Retinal pigment epithelial cell (primary cell): ENCODE measurements around the genes SYDE1, AKAP8L and CIB3.

- RRBS, result no CpG with 5 or more reads among the region's 10 CpGs
Observed at GRCh38 chr19:14740764-14741502, 37.4 kb downstream of the ADGRE2 start.

GRCh38 chr19:15106702-15107532, at the start of gene SYDE1:
TSS of gene SYDE1 (plus strand) at chr19:15107401.
- RRBS, result under 1% methylated on average over 23 of the region's 56 CpGs

DNA sequence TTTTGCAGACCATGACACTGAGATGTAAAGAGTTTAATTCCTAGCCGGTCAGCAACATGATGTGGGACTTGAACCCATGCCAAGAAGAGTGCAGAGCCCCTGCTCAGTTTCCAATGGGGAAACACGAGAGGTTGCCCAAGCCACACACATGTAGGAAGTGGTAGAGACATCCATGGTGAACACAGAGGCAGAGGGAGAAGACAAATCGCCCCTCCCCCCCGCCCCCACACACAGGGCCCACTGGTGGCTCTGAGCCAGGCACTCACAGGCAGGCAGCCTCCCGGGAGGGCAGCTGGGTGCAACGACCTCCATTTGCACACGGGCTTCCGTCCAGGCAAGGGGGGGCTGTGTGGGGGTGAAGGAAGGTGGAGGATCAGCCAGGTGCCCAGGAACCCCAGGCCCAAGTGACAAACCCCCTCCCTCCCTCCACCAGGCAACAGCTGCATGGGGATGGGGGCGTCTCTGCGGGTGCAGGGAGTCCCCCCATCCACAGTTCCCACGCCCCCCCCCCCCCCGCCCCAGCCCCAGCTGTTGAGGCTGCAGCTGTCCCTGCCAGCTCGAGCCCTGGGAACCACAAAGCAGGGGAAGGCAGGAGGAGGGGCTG, 3.5 kb downstream of the NOTCH3 start:
- RRBS, result no CpG with 5 or more reads among the region's 13 CpGs

DNA sequence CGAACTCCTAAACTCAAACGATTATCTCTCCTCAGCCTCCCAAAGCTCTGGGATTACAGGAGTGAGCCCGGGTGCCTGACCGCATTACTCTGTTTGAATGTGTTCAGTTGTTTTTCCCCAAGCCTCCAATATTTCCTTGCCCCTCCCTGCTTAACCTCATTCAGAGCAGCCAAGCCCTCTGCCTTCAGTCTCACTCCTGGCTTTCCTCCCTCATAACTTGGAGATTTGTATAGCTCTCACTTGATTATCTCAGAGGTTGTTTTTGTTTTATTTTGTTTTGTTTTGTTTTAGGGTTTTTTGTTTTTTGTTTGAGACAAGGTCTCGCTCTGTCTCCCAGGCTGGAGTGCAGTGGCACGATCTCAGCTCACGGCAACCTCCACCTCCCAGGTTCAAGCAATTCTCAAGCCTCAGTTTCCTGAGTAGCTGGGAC, 11.4 kb downstream of the EPHX3 start:
- RRBS, result no CpG with 5 or more reads among the region's 7 CpGs

GRCh38 chr19:15256943-15257452, 24.8 kb upstream of the EPHX3 start:
- RRBS, result 50% methylated on average over 1 of the region's 21 CpGs

GRCh38 chr19:15271205-15271806, 39.1 kb upstream of the EPHX3 start:
- RRBS, result no CpG with 5 or more reads among the region's 12 CpGs

DNA sequence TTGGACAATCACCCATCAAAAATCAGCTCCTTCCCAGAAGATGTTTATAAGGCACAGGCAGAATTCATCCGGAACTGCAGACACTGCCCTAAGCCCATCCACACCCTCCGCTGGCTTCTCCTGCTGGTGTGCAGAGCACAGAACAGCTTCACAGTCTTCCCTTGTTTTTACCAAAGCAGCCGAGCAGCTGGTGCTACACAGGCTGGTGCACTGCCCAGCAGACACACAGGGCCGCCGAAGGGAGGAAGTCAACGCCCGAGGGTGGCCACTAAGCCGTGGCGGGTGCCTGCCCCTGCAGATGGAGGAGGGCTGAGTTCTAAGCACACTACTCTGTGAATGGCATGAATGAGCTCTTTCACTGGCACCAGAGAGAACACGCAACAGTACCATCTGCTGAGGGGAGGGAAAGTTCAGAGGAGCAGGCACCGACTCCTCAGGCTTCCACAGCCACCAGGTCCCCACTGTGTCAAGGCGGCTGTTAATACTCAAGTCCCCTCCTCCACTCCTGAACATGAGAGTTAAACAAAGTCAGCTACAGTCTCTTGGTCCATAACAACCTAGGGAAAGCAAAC, 43.8 kb downstream of the BRD4 start:
- RRBS, result no CpG with 5 or more reads among the region's 12 CpGs

DNA sequence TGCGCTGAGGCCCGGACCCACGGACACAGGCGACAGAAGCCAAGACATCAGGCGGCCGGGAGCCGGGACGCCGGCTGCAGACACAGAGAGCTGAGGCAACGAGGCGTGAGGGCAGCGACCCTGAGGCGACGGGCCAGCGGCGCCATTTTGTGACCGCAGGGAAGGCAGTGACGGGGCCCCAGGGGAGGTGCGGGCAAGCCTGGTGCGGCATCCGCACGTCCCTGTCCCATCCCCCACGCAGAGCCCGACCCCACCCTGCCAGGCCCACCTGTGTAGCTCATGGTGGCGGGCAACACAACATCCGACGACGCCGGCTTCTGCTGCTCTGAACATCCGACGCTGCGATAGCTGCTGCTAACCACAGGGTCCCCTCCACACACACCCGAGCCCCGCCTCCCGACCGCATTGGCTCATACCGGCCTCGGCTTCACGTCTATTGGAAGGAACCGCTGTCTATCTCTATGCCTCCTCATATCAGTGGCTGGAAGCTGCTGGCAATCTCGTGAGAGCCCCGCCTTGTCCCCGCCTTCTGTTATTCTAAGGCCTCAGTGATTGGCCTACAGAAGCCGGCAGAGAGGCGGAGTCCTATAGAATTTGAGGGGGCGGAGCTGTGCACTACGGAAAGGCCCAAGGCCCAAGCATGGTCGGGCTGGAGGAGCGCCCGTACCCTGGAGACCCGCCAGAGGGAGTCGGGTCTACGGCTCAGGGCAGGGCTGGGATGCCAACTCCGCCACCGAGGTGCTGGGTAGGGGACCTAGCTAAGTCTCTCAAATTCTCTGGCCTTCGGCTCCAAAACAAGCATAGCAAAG, at the start of gene AKAP8L:
TSS of gene AKAP8L (minus strand) at position 346 of the 809 bp plus-strand sequence.
- RRBS, result under 1% methylated on average over 12 of the region's 56 CpGs

GRCh38 chr19:15426945-15427833, 8.4 kb upstream of the AKAP8L start:
- RRBS, result no CpG with 5 or more reads among the region's 38 CpGs

- RRBS, result no CpG with 5 or more reads among the region's 38 CpGs
Observed at GRCh38 chr19:15551080-15551719, 42.9 kb downstream of the CYP4F22 start.

DNA sequence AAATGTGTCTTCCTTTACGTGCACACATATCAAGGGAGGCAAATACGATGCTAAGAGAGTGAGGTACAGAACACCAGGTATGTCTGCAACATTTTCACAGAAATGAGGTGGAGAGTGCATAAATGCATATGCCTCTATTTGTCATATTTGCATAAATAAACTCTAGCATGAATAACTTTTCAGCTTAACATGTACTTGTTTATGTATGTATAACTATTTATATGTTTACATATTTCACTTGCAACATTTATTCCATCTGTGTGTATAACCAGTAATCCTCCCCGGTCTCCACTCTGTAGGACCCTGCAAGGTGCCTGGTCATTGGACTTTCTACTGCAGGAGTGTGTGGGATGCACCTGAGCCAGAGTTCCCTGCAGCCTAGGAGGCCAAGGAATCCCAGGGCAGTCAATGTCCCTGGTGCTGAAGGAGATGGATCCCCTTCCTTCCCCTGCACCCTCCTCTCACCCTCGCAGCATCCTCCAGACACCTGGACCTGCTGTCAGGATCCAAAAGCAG, 7.3 kb downstream of the OR10H4 start:
- RRBS, result no CpG with 5 or more reads among the region's 4 CpGs

GRCh38 chr19:16014765-16015826, 61.2 kb upstream of the TPM4 start:
- RRBS, result no CpG with 5 or more reads among the region's 21 CpGs

DNA sequence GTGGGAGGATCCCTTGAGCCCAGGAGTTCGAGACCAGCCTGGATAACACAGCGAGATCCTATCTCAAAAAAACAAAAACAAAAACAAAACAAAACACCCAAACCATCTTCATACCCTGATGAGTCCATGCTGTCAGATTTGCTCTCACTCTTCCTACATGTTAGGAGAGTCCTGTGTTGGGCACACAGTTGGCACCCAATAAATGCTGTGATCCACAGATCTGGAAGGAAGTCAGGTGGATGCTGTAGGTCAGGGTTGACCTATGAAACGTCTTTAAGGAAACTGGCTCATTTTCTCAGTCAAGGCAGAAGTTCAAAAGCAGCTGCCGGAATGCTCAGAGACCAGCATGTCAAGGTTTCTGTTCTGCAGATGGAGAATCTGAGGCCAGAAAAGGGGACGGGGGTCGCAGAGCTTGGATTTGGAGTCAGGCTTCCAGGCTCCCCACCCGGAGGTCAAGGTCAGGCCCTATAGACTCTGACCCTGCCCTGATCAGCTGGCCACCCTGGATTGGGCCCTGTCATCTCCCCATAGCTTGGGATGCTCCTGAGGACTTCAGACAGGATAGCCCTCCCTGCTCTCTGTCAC, 3.1 kb upstream of the TPM4 start:
- RRBS, result no CpG with 5 or more reads among the region's 7 CpGs

GRCh38 chr19:16087944-16088513, 11.7 kb downstream of the TPM4 start:
- RRBS, result no CpG with 5 or more reads among the region's 15 CpGs

GRCh38 chr19:16141170-16141629, 2.3 kb upstream of the HSH2D start:
- RRBS, result no CpG with 5 or more reads among the region's 6 CpGs

DNA sequence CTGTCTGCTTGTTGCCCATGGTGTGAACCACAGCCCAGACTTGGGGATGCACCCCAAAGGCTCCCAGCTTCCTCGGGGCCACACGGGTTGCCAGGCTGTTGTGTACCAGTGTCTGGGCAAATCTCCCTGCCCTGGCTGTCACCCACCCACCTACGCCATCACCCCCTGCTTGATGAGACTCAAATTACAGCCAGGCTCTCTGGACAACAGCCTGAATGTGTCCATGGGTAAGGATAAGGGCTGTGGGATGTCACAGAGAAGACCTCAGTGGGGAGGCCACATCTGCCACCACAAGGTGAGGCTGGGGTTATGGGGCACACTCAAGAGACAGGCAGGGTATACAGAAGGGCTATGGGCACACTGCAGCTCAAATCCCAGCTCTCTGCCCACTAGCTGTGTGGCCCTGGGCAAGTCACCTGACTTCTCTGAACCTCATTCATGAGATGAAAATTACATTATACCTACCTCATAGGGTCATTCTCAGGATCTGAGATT, at the start of gene CIB3:
TSS of gene CIB3 (minus strand) at position 69 of the 495 bp plus-strand sequence.
- RRBS, result no CpG with 5 or more reads among the region's 3 CpGs

GRCh38 chr19:16208682-16209196, 11.0 kb downstream of the AP1M1 start:
- RRBS, result no CpG with 5 or more reads among the region's 19 CpGs

- RRBS, result no CpG with 5 or more reads among the region's 10 CpGs
Observed at GRCh38 chr19:16442583-16442862, 29.2 kb downstream of the EPS15L1 start.

DNA sequence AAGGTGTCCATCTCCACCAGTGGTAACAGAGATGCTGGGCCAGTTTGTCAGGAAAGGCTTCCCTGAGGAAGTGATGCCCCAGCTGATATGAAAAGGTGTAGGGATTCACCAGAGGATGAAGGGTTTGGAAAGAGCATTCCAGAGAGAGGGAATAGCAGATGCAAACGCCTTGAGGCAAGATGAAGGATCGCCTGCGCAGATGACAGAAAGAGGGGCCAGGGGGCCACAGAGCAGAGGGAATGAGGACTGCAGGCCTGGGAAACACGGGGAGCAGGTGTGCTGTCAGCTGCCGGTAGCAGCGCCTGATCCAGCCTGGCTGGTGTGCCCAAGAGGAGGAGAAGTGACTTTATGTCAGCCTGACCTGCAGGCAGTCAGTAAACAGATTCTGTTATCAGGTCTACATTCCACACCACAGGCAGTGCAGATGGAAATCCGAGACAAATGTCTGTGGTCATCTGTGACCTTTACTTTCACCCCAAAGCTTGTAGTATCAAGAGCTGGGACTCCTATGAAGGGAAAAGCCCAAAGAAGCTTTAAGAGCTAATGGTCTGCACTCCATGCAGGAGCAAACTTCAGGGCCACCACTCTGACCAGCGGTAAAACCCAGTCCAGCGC, 7.9 kb downstream of the EPS15L1 start:
- RRBS, result no CpG with 5 or more reads among the region's 9 CpGs

GRCh38 chr19:16509400-16510051, 13.3 kb downstream of the C19orf44 start:
- RRBS, result no CpG with 5 or more reads among the region's 20 CpGs